REH cell (cell line): ENCODE data around the gene RBPMS2.

- PRO-cap = no peak
Observed at GRCh38 chr15:63571592-63572582, 25.3 kb upstream of the FBXL22 start.

DNA sequence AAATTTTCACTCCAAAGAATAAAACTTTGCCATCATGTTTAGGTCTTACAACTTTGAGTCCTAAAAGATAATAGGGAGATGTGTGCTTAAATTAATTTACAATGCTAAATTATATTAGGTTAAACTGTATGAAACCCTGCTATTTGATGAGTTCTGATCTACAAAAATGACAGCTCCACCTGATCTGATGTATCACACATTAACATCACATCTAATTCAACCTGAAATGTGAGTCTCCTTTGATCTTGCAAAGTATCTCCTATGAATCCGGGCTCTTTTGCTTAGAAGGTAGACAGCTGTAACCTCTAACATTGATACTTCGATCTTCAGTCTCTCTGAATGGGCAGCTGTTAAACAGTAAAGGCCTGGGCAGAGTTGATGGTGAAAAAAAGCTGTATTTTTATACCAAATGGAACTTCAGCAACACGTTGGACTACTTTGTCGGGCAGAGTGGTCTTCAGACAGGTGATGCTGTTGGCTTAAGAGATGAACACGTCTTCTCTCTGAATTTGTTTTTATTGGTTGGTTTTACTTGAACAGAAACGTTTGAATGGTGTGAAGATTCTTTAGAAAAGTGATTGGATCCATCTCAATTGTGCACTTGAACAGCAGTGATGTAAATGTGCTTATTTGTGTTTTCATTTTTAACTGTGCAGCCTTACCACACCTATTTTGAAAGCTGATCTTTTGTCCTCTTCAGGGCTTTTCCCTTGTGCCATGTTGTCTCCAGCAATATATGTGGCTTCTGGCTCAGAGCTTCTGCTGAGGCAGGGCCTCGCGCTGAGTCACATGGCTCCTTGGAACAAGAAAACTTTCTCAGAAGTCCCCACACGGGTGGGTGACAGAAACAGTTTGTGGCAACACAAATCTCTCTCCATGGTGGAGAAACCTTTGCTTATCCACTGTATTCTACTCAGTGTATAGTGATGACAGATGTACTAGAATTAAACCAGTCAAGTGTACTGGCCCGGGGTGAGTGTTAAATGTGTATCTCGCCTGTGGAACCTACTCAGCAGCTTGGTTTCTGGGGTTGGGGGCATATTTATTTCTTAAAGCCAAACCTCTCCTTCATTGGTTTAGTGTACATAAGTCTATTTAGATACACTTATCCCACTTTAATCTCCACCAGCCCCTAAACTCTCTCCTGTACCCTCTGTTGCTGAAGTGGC, 3.7 kb upstream of the FBXL22 start:
- PRO-cap = no peak

GRCh38 chr15:63806065-63806882, 27.5 kb downstream of the HERC1 start:
- PRO-cap = no peak

GRCh38 chr15:64010616-64011243, 35.6 kb downstream of the DAPK2 start:
- PRO-cap = bidirectional peak, plus-strand start at chr15:64010888, minus-strand start at chr15:64010795

- PRO-cap = no peak
Observed at GRCh38 chr15:64022990-64023685, 23.1 kb downstream of the DAPK2 start.

GRCh38 chr15:64024405-64025215, 21.7 kb downstream of the DAPK2 start:
- PRO-cap = bidirectional peak, plus-strand start at chr15:64024939, minus-strand start at chr15:64024798

DNA sequence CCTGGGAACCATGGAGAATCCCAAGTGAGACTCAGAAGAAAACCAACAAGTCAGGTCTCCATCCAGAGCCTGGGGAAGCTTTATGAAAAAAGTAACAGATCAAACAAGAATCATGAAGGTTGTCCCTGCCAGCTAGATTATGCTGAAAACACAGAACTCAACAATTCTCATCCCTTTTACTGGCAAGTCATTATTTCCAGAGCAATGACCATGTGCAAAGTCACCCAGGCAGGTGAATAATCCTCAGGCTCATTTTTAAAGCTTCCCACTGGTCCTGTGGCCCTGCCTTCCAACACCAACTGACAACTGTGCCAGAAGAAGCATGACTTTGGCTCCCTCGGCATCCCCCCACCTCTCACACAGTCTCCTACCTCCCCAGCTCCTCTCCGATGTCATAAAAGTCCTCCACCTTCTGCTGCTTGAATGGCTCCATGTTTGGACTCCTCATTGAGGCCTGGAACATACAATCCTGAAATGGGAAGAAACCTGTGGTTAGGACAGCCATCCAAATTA, 6.4 kb downstream of the DAPK2 start:
- PRO-cap = no peak

DNA sequence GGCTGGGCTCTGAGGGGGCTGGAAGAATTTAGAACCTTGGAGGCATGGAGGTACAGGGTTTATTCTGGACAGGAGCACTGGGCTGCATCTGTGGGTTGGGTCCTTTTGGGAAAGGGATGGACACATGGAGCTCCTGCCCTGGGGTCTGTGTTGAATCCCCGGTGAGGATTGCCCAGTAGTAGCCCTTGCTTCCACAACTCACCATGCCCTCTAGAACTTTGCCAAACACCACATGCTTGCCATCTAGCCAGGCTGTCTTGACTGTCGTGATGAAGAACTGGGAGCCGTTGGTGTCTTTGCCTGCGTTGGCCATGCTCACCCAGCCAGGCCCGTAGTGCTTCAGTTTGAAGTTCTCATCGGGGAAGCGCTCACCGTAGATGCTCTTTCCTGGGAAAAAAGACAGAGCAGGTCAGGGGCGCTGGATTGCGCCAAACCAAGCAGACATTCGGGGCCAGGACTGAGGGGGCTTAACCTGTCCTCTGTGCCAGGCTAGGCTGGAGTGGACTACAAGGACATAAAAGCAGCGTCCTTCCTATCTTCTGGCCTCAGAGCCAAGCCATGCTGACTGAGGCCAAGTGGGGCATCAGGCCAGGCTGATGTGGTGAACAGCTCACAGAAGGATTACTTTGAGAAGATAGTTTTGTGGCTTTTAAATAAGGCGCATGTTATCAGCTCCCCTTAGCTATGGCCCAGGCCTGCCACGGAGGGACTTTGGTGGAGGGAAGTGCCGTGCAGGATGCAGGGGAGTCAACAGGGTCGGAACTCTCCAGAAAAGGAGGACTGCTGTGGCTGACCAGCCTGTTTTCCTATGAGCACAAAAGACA, 5.2 kb downstream of the SNX22 start:
- PRO-cap = no peak

DNA sequence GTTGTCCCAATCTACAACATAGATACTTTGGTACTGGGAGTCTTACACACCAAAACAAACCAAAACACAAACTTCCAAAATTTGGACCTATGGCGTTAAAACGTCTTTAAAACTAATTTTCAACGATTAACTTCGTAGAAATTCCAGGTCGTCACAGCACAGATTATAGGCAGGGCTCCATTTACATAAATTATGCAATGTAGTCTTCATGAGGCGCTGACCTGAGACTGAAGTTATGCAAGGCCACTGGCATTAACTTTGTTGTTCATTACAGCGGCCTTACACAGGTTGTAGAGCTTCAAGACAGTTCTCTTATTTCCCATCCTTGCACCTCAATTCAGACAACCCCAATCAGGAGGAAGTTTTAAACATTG, 1.1 kb upstream of the PPIB start:
- PRO-cap = no peak

GRCh38 chr15:64166313-64167137, 3.7 kb upstream of the PPIB start:
- PRO-cap = no peak

GRCh38 chr15:64492904-64493565, 32.7 kb downstream of the ZNF609 start:
- PRO-cap = no peak

DNA sequence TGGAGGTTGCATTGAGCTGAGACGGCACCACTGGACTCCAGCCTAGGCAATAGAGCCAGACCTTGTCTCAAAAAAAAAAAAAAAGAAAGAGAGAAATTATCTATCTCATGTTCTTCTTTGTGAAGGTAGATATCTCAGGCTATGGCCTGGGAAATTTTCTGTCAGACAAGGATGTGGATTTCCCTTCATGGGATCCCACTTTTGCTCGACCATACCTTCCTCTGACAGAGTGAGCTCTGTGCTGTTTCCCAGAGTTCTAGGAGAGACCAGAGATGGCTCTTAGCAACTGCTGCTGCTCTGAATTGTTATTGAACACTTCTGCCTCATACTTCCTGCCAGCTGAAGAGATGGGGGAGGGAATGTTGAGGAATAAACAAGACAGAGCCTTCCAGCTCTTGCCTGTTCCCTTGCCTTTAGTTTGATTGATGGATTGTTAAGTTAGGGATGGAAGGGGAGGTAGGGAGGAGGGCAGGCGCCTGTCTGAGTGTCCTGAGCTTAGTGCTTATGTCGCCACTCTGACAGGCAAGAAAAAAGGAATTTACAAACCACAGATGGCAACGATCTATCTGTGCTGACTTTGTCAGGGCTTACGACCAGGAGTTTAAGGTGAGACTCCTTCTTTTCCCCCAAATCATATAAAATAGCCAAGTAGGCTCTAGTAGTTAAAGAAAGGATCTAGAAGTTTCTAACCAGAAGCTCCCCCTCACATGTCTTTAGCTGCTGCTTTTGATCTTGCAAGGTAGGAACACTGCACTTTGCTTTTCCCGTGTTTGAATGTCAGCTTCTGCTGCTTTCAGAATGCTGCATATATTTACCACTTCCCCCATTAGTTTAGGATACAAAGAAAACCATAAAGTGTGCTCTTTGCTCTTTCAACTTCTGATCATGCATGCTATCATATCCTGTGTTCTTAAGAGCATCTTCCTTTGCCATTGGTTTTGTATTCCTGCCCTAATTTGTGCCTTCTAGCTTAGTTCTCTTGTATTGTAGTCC, 42.9 kb downstream of the ZNF609 start:
- PRO-cap = no peak

DNA sequence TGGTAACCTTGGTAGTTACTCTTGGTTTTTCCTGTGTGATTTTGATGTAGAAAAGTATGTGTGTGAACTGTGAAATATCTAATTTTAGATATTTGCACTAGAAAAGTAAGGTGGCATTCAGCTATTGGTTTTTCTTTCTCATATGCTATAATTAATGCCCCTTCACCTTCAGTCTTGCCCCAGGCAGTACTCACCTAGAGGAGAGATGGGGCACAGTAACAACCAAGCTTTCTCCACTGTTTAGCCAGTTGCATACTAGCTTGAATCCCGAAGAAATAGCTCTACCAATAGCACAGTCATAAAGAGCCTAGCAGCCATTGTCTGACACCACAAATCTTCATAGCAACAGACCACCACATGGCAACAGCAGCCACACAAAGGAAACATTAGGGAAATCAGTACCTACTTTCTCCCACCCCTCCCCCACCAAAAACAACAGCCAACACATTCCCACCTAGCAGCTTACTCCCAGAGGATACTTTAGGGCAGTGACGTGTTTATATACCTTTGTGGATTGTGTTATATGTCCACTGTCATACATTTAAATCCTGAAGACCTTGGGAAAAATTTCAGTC, 140.8 kb downstream of the RBPMS2 start:
- PRO-cap = no peak

GRCh38 chr15:64673833-64674570, 101.4 kb downstream of the RBPMS2 start:
- PRO-cap = no peak

DNA sequence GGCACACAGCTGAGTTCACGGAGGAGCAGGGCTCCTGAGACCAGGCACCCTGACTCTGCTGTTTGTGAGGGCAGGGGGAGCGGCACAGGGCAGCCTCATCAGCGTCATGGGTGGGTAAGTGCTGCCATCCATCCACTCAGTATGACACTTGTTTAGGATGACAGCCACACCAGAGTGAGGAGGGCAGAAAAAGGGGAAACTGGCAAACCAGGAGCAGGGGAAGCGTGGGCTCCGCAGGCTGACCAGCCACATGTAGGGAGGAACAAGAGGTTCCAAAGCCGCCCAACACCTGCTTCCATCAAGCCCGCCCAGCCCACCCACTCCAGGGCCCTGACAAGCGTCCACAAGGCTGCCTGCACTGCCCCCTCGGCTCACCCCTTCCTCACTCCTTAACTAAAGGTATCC, 19.9 kb downstream of the RBPMS2 start:
- PRO-cap = no peak

DNA sequence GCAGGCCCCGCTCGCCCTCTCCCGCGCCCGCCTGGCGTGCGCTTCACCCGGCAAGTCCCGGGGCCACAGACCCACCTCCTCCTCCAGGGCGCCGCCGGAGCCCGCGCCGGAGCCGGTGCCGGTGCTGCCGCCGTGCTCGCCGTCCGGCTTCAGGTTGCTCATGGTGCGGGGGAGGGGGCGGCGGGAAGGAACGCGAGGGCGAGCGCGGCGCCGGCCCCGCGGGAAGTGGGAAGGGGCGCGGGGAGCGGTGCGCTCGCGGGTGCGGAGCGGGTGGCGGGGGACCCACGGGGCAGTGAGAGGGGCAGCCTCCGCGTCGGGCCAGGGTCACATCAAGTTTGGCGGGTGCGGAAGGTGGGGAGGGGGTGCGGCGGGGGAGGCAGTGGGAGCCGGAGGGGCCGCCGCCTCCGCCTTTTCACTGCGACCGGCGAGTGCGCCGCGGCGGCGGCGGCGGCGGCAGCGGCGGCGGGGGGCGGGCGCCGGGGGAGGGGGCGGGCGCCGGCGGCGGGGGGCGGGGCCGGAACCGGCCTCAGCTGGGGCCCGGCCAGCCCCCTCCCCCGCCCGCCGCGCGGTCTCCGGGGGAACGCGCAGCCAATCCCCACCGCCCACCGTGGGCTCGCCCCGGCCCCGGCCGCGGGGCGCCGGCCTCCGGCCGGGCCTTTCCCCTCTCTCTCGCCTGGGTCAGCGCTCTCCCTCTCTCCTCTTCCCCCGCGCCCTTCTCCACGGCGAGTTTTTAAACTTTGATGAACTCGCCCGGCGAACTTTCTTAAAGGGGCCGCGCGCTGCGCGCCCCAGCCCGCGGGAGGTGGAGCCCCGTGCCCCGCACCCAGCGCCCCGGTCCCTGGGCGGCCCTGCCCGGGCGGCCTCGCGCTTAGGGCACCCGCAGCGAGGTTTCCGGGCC, at the start of gene RBPMS2:
Gene RBPMS2, minus strand, starts transcription at position 432 of the 898 bp plus-strand sequence.
- PRO-cap = bidirectional peak, plus-strand start at position 409 of the sequence, minus-strand start at position 430 of the sequence

DNA sequence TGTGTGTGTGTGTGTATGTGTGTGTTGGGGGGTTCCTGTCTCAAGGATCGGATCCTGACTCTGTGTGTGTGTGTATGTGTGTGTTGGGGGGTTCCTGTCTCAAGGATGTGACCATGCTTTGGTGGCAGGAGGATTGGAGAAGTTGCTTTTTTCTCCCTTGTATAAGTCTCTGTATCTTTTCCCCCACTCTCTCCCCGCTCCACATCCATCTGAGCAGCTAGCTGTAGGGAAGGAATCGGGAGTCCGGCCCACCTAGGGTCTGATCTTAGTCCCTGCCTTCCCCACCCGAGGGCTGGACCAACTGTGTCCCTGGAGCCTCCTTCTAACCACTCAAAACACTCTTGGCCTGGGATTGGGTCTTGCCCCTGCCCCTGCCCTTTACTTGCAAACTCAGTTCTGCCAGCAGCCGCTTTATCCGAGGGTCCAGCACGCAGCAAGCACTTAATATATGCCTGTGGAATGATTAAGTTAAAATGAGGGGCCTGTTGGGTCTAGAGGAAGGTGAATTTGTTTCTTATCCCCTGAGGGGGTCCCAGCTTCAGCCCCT, 793 bp downstream of the PLEKHO2 start:
- PRO-cap = no peak

GRCh38 chr15:64865552-64866589, 24.2 kb downstream of the PLEKHO2 start:
- PRO-cap = no peak

GRCh38 chr15:64872969-64873489, 31.3 kb downstream of the PLEKHO2 start:
- PRO-cap = no peak

DNA sequence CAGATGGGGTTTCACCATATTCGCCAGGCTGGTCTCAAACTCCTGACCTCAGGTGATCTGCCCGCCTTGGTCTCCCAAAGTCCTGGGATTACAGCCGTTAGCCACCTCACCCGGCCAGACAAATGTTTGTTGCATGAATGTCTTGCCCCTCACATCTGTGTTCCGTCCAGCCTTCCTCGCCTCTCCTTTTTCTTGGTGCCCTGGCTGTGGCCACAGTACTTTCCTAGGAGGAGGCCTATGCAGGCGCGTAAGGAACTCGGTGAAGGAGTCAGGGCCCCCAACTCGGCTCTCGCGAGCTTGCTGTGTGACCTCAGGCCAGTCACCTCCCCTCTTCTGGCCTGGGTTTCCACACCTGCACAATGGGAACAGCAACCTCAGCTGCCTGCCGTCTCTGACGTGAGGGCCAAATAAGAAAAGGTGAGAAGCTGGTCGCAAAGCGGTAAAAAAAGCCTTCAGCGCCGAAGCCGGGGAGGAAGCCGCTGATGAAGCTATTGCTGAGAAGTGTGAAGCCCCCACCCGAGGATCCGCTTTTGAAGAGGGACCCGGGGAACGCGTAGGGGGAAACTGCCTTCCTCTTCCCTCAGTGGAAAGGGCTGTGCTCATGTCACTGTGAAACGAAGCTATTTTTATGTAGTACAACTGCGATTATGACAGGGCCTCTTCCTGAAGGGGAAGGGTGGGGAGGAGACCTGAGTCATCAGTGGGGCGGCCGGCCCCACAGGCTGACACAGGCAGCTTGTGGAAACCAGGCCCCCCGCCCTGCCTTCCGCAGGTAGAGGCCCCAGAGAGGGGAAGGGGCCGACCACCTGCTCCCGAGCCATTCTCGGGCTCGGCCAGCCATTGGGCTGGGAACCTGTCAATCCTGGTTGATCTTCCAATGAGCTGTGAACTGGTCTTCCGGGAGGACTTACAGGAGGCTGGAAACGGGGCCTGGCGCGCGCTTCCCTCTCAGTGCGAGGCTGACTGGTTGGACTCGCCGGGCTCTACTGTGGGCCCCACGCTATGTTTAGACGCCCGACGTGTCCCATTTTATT, 18.1 kb upstream of the ANKDD1A start:
- PRO-cap = bidirectional peak, plus-strand start at position 213 of the sequence, minus-strand start at position 249 of the sequence; bidirectional peak, plus-strand start at position 359 of the sequence, minus-strand start at position 284 of the sequence; bidirectional peak, plus-strand start at position 527 of the sequence, minus-strand start at position 532 of the sequence; bidirectional peak, plus-strand start at position 951 of the sequence, minus-strand start at position 601 of the sequence